Mammary epithelial cell (primary cell): ENCODE measurements around a stretch of chr1.

DNA sequence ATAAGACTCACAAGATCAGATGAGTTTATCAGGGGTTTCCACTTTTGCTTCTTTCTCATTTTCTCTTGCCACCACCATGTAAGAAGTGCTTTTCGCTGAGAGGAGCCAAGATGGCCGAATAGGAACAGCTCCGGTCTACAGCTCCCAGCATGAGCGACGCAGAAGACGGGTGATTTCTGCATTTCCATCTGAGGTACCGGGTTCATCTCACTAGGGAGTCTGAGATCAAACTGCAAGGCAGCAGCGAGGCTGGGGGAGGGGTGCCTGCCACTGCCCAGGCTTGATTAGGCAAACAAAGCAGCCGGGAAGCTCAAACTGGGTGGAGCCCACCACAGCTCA, 285.1 kb downstream of the MATN1 start:
- CAGE, long polyA plus RNA: no peak
- RRBS: no CpG with 5 or more reads among the region's 9 CpGs

DNA sequence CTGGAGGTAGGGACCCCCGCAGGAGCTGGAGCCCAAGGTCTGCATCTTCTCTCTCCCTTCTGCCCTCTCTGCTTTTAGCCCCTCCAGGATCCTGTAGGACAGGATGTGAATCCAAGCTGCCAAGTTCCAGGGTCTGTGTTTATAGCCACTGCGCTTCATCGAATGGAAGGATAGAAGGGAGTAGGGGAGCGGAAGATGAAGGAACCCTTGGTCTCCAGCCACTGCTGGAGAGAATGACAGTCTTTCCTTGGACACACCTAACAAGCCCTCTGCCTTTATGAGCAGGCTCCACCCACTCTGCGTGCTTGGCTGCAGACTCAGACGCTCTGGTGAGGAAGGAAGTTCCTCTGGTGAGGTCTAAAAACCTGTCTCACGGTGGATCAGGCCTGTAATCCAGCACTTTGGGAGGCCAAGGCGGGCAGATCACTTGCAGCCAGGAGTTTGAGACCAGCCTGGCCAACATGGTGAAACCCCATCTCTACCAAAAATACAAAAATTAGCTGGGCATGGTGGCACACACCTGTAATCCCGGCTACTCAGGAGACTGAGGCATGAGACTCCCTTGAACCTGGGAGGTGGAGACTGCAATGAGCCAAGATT, 55.4 kb downstream of the MATN1 start:
- CAGE, long polyA plus RNA: no peak
- RRBS: no CpG with 5 or more reads among the region's 9 CpGs

- CAGE, long polyA plus RNA: no peak
- RRBS: no CpG with 5 or more reads among the region's 7 CpGs
These were observed 36.9 kb downstream of the MATN1 start for GRCh38 chr1:30686339-30687061.

DNA sequence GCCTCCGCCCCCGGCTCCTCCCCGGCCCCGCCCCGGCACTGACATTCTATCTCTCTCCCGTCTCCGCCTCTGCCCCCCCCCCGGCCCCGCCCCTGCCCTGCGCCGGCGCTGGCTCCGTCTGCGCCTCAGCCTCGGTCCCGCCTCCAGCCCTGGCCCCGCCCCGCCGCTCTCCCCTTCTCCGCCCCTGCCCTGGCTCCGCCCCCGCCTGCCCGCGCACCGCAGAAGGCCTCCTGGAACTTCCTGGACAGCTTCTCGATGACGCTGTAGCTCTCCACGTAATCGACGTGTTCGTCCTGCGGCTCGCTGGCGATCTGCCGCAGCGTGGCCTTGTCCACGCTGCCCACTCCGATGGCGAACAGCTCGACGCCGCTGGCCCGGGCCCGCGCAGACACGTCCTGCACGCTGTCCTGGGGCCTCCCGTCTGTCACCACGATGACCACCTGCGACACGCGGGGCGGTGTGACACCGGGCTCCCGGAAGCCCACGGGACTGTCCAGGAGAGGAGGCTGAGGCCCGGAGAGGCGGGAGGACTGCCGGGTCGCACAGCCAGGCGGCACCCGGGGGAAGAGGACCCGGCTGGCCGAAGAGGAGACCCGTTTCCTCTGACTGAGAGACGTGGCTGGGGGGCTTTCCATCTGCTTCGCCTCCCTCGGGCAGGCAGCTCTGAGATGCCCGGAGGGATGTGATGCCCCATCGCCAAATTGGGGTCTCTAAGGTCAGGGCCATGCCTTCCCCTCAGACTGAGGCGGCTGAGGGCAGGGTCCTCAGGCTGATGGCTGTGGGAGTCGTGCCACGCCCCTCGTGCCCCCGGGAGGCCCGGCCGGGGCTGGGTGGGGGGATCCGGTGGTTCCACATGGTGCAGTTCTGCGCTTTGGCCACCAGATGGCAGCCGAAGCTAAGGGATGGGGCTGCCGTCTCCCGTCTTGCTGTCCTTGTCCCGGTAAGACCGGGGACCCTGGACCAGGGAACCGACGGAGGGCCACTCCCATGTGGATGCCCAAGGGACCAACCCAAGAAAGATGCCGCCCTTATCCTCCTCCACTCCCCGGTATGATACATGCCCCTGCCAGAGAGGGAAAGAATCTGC, 4.5 kb downstream of the MATN1 start:
- CAGE, long polyA plus RNA: no peak
- RRBS: 2% methylated on average over 26 of the region's 88 CpGs

GRCh38 chr1:30740730-30741408, 16.7 kb downstream of the LAPTM5 start:
- CAGE, long polyA plus RNA: no peak
- RRBS: no CpG with 5 or more reads among the region's 13 CpGs

- CAGE, long polyA plus RNA: no peak
- RRBS: no CpG with 5 or more reads among the region's 10 CpGs
These were observed 5.4 kb downstream of the LAPTM5 start for GRCh38 chr1:30752083-30752735.

- CAGE, long polyA plus RNA: no peak
- RRBS: no CpG with 5 or more reads among the region's 13 CpGs
These were observed 2.9 kb downstream of the LAPTM5 start for GRCh38 chr1:30754335-30755489.

DNA sequence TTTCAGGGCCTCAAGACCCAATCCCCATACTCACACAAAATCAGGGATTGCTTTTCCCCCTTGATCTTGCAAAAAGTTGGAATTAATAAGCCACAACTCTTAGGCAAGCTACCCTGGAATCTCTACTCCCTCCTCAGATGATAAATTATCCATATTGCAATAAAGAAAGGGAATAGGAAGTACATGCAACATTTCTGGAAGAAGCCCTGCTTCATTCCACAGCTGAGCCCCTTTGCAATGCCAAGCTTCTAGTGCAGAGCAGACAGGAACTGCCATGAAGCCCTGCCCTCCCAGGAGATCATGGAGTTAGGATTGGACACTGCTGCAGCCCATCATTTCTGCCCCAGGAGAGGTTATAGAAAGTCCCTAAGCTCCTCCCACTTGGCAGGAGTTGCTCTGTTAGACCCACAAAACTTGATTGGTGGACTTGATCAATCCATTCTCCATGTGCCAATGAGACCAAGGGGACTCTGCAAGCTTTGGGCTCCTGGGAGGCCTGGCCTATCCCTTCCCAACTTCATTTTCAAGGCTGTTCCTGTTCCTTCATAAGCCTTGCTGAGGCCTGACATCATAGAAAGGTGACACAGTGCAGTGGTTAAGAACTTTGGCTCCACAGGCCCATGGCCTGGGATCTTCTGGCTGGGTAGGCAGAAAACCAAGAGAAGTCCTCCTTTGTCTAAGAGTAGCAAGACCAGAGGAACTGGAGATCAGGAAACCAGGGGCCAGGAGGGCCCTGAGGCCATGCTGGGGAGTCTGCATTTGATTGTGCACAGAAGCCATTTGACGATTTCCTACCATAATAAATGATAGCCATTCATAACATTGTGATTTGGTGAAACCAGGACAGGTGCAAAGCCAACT, 1.3 kb upstream of the LAPTM5 start:
- CAGE, long polyA plus RNA: no peak
- RRBS: no CpG with 5 or more reads among the region's 1 CpG

DNA sequence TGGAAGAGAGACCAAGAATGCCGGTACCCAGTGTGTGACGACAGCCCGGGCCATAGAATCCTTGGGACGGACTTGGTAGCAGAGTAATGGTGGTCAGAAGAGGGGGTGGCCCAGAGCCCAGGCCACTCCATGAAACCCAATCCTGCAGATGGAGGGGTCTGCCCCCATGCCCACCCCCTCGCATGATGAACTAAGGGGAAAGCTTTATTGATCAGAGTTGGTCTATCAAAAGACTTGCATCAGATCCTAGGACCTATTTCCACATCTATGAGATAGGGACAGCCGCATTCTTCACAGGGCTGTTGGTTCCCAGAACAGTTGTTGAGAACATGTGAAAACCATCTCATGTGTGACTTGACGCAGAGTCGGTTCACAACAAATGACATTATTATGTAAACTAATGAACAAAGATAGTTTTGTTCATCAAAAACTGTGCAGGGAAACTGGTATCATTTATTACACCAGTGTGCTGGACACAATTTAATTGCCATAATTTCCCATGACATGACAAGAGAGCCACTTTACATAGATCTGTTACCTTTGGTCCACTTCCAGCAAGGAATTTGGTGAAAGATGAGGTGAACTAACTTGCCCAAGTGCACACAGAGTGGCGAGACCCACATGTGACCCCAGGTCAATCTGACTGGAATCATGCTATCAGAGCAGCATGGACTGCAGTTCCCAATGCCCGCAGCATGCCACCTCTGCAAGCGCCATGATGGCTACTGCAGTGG, 21.6 kb upstream of the SDC3 start:
- CAGE, long polyA plus RNA: no peak
- RRBS: no CpG with 5 or more reads among the region's 11 CpGs

GRCh38 chr1:31031688-31032051, 33.8 kb downstream of the PUM1 start:
- CAGE, long polyA plus RNA: no peak
- RRBS: no CpG with 5 or more reads among the region's 4 CpGs

- CAGE, long polyA plus RNA: no peak
- RRBS: no CpG with 5 or more reads among the region's 10 CpGs
These were observed 10.9 kb downstream of the FABP3 start for GRCh38 chr1:31361886-31362537.

GRCh38 chr1:31376474-31376978, 3.6 kb upstream of the FABP3 start:
- CAGE, long polyA plus RNA: no peak
- RRBS: no CpG with 5 or more reads among the region's 6 CpGs

DNA sequence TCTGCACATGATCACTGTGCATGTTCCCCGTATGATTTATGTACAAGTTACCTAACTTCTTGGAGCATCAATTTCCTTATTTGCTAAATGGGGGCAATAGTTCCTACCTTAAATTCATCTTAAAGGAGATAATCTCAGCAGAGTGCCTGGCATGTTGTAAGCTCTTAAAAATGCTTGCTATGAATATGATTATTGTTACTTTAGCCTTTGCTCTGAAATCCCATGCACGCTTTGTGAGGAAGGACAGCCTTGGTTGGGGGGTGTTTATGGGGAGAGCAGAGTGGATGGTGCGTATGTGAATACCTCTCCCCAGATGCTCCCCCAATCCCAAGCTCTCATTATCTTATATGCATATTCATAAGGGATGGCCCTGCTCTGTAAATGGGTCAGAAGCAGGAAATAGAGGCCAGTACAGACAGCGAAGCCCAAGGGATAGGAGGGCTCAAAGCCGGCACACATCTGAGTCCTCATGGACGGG, 3.6 kb upstream of the SERINC2 start:
- CAGE, long polyA plus RNA: no peak
- RRBS: no CpG with 5 or more reads among the region's 6 CpGs

- CAGE, long polyA plus RNA: no peak
- RRBS: 34% methylated on average over 3 of the region's 3 CpGs
These were observed 3.0 kb upstream of the SERINC2 start for GRCh38 chr1:31409930-31410534.

DNA sequence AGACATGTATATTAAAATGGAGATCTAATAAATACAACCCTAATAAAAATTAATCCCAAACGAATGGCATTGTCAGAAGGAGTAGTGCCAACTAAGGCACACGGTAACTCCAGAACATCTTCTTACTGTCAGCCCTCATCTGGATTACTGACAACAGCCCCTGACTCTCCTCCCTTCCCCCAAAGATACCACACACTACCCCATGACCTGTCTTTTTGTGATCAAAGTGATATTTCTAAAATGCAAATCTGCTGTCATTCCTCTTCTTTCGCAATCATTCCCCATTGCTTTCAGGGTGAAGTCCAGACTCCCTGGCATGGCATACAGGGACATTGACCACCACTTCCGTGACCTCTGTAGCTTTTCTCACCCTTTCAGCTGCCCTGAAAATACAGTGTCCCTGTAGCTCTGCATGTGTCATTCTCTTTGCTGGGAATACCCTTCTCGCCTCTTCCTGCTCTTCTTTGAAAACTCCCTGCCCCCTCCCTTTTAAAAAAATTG, 4.1 kb downstream of the SERINC2 start:
- CAGE, long polyA plus RNA: no peak
- RRBS: no CpG with 5 or more reads among the region's 5 CpGs

- CAGE, long polyA plus RNA: no peak
- RRBS: no CpG with 5 or more reads among the region's 5 CpGs
These were observed 31.7 kb downstream of the SERINC2 start for GRCh38 chr1:31444591-31445162.

DNA sequence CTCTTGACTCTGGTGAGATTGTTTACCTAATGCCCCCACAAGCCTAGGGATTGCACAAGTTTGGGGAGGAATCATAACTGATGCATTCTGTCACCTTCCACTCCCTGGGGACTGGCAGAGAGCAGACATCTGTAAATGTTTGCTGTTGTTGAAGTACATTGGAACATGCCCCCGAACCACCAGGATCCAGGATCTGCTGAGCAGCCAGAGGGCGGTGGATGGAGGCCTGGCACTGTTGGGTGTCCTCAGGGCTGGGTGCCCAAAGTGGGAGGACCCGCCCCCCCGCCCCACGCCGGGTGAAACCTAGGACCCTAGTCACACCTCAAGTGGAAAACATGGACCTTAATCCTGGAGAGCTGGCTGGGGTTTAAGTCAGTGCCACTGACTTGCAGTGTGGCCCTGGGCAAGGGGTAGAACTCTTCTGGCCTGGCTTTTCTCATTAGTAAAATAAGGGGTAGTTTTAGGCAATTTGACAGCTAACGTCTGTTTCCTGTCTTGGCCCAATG, 32.2 kb downstream of the SERINC2 start:
- CAGE, long polyA plus RNA: no peak
- RRBS: no CpG with 5 or more reads among the region's 7 CpGs

GRCh38 chr1:31470960-31471274, 57.9 kb downstream of the SERINC2 start:
- CAGE, long polyA plus RNA: no peak
- RRBS: no CpG with 5 or more reads among the region's 9 CpGs

GRCh38 chr1:31549489-31550226, 26.7 kb upstream of the TINAGL1 start:
- CAGE, long polyA plus RNA: no peak
- RRBS: no CpG with 5 or more reads among the region's 13 CpGs

DNA sequence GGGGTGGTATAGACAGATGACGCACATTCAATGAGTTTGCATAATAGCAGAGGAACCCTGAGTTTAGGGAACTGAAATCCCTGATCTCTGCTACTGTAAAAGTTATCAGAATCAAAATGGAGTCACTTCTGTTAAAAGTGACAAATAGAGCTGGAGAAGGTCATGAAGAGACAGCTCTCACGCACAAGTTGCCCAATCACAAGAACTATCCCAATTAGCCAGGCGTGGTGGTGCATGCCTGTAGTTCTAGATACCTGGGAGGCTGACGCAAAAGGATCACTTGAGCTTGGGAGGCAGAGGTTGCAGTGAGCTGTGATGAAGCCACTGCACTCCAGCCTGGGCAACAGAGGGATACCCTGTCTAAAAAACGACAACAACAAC, 11.4 kb upstream of the HCRTR1 start:
- CAGE, long polyA plus RNA: no peak
- RRBS: no CpG with 5 or more reads among the region's 5 CpGs